H4 (cell line): ENCODE measurements around the genes C1orf54, PRPF3, MCL1 and PIP5K1A.

- RAMPAGE, long total RNA: no peak
Observed at GRCh38 chr1:150256300-150257333, 957 bp upstream of the CA14 start.

- RAMPAGE, long total RNA: no peak
Observed at GRCh38 chr1:150269345-150269737, 525 bp upstream of the APH1A start.

GRCh38 chr1:150272532-150273017 lies at the start of gene C1orf54:
TSS of gene C1orf54 (plus strand) at chr1:150272790.
- RAMPAGE, long total RNA: no peak

DNA sequence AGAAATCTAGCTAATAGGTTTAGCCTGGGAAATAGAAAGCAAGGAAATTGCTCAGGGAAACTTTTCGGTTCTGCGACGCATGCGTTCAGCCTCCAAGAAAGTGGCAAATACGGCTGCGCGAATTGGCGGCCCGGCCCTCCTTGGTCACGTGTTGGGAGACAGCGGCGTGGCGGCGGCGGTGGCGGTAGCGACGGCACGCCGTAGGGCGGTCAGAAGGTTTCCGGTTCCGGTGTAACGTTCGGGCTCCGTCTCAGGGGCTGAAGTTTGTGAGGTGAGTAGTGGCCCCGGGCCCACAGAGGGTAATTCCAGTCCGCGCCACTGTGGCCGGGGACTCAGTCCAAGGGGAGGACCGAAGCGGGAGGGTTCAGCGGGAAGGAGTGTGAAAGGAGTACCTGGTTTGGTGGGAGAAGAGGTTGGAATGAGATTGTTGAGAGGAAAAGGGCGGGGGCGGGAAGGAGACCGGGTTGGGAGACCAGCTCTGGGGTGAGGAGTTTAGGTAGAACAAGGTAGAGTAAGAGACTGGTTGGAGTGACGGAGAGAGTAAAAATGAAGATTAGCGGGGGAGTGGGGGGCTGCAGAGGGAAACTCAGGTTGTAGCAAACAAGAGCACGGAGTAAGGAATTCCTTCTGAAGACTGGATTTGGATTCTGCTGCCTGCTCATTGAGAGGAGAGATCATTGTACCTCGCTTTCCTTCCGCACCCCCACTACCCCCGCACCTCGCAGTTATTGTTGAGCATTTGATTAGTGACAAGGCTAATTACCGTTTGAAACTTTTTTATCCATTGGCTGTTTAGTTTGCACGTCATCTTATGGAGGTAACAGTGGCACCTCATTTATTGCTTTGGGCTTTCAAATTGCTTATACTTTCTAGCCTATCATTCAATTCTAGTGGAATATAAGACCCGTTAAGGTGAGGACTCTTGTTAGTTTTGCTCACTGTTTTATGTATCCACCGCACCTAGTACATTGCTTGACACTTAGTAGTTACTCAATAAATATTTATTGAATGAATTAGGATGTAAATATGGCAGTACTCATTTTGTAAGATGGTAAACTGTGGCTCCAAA lies at the start of gene PRPF3:
TSS of gene PRPF3 (plus strand) at position 212 of the 1,069 bp plus-strand sequence.
- RAMPAGE, long total RNA: start-site peak on the plus strand centred at position 239 of the sequence, 32 bp wide, 53 reads

GRCh38 chr1:150383892-150384522 lies 20.1 kb downstream of the RPRD2 start:
- RAMPAGE, long total RNA: no peak

GRCh38 chr1:150544267-150544554 lies 5.0 kb upstream of the ADAMTSL4 start:
- RAMPAGE, long total RNA: no peak

DNA sequence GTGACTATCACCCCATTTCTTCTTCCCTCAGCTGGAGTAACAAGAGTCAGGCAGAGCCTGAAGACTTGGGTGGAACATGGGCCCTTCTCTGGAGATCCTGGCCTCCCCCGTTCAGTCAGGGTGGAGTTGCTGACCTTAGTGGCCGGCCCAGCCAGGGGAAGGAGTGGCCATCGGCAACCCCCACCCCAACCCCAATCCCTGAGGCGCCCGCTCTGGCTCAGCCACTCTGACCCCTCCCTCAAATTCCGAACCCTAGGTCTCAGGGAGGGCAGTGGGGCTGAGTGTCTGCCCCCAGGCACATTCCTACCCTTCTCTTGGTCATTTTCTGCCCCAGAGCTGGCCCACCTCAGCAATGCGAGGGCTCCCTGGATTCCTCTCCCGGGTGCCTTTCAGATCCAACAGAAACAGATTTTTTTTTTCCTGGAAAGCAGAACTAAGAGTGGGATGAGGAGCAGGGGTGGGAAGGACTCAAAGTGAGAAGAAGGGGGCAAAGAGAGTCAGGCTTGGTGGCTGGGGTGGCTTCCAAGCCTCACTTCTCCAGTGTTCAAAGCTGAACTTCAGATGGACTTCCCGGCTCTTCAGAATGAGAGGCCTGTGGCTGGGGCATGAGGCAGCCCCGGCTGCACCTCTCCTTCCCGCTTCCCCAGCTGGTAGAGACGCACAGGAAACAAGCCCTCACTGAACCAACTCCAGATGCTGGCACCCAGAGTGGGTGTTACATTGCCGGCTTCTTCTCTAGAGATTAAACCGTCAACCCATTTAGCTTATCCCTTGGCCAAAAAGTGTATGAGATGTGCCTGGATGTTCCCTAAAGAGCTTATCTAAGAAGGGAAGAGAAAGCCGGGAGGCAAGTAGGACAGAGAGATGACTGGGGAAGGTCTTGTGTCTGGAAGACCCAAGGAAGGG lies 1.6 kb downstream of the ADAMTSL4 start:
- RAMPAGE, long total RNA: no peak

- RAMPAGE, long total RNA: no peak
Observed at GRCh38 chr1:150576665-150577559, 2.5 kb downstream of the MCL1 start.

- RAMPAGE, long total RNA: no peak
Observed at GRCh38 chr1:150579463-150579723, at the start of gene MCL1. TSS of gene MCL1 (minus strand) at chr1:150579610.

- RAMPAGE, long total RNA: no peak
Observed at GRCh38 chr1:150614041-150614498, 15.3 kb downstream of the ENSA start.

DNA sequence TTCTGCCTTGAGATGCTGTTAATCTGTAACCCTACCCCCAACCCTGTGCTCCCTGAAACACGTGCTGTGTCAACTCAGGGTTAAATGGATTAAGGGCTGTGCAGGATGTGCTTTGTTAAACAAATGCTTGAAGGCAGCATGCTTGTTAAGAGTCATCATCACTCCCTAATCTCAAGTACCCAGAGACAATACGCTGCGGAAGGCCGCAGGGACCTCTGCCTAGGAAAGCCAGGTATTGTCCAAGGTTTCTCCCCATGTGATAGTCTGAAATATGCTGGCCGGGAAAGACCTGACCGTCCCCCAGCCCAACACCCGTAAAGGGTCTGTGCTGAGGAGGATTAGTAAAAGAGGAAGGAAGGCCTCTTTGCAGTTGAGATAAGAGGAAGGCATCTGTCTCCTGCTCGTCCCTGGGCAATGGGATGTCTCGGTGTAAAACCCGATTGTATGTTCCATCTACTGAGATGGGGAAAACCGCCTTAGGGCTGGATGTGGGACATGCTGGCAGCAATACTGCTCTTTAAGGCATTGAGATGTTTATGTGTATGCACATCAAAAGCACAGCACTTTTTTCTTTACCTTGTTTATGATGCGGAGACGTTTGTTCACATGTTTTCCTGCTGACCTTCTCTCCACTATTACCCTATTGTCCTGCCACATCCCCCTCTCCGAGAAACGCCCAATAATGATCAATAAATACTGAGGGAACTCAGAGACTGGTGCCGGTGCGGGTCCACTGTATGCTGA lies 5.8 kb upstream of the ENSA start:
- RAMPAGE, long total RNA: no peak

- RAMPAGE, long total RNA: no peak
Observed at GRCh38 chr1:150875258-150875559, 1.2 kb downstream of the ARNT start.

DNA sequence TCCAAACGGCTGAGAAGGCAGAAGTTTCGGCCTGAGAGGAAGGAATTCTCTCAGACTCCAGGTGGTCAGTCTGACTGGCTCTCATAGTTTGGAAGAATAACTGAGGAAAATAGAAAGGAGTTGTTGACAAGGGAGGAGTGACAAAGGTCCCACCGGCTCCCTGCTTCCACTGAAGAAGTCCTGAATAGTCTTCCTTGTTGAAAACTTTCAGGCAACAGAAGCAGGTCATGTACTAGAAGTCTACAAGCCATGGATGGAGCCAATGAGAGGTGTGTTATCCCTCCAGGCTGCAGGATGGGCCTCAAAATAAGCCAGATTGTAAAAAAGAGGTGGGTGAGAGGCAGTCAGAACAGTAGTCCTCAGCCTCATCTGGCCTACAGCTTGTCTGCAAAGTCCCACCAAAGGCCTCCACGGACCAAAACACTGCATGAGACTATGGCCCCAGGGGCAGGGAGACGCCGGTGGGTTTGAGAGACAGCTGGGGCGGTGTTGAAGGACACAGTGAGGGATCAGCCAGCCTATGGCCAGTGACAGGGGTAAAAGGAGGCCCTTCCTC lies 1.7 kb downstream of the CERS2 start:
- RAMPAGE, long total RNA: no peak

- RAMPAGE, long total RNA: no peak
Observed at GRCh38 chr1:150976850-150977823, 2.5 kb upstream of the CERS2 start.

GRCh38 chr1:151048467-151048956 lies 961 bp downstream of the C1orf56 start:
- RAMPAGE, long total RNA: no peak

DNA sequence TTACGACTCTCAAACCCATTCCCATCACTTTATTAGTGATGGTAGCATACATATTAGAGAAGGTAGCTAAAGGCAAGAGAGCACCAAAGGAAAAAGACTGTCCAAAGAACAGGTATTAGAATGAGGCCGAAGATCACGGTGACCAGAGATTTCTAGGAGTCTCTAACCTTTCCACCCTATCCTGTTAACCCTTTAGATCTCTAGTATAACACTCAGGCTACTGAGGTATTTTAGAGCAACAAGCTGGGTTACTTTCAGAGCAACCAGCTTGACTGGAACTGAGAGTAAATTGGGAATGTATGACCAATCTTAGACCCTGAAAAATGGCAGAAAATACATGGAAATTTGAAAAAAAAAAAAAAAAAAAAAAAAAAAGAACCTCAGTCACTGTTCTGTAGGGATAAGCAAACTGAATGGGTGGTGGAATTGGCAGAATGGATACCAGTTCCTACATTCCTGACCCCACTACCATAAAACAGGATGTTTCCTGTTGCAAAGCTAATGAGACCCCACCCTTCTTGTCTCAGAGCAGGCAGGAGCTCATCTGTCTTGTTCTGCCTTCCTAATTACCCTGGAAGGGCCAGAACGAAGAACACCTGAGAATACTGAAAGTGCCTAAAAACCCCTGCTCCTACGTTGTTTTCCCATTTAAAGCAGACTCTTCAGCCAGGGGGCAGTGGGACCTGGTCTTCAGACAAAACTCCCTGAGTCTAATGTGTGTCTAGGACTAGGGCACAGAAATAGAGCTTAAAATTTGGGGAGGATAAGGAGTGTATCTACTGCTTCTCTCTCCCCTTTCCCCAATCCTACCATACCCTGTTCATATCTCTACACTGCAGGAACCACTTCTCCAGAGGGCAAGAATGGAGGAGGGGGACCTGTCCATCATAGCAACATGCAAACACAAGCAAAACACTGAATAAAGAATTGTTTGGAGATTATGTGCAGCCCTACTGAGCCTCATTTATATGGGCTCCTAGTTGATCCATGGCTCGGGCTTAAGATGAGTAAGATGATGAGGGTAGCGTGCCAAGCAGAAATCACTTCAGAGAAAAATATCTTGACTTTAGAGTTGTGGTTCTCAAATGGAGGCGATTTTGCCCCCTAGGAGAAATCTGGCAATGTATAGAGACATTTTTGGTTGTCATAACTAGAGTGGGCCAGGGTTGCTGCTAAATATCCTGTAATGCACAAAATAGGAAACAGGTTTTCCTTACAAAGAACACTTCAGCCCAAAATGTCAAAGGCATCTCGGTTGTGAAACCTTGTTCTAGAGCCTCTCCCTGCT lies 3.9 kb downstream of the C1orf56 start:
- RAMPAGE, long total RNA: no peak

DNA sequence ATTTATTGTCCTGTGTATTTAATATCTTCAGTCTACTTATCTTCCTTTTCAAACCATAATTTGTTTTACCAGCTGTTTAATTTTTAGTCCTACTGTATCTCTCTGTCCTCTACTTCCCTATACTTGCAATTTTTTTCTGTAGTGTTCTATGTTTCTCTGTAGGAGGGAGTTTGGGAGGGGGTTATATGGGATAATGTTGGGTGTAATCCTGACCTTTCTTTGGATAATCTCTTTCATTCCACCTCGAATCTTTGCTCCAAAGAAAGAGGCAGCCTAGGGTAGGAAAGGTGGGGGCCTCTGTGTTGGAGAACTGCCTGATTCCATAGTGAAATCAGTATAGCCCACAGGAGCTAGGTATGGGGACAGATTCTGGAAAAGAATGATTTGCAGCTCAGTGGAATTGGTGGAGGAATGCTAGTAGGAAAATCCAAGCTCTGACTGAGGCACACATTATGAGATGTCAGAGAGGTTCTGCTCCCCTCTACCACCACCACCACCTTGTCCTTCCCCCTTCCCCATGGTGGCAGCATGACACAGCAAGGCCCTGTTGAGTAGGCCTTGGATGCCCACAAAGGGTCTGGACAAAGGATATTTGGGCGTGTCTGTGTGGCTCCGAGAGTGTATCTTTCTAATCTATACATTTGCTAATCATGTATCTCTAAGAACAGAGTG lies 739 bp downstream of the MLLT11 start:
- RAMPAGE, long total RNA: no peak

GRCh38 chr1:151198485-151199424 lies at the start of gene PIP5K1A:
TSS of gene PIP5K1A (plus strand) at chr1:151198552.
- RAMPAGE, long total RNA: start-site peak on the plus strand at chr1:151198572-151198592, 41 reads

DNA sequence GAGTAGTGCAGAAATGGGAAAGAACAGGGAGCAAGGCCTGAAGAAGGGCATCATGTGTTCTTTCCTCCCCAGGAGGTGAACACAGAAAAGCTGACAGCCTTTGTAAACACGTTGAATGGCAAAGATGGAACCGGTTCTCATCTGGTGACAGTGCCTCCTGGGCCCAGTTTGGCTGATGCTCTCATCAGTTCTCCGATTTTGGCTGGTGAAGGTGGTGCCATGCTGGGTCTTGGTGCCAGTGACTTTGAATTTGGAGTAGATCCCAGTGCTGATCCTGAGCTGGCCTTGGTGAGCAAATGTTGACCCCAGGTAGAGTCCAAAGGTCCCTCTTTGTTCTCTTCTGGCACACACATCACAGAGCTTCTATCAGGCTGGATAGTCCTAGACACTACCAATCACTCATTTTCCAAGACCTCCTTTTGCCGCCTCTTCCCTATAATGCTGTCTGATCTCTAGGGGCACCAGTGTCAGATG lies 10.8 kb downstream of the PSMD4 start:
- RAMPAGE, long total RNA: no peak

- RAMPAGE, long total RNA: no peak
Observed at GRCh38 chr1:151289235-151290346, 7.5 kb downstream of the ZNF687 start.